Subcutaneous preadipocyte (primary cell): ENCODE measurements around a stretch of chr20.

DNA sequence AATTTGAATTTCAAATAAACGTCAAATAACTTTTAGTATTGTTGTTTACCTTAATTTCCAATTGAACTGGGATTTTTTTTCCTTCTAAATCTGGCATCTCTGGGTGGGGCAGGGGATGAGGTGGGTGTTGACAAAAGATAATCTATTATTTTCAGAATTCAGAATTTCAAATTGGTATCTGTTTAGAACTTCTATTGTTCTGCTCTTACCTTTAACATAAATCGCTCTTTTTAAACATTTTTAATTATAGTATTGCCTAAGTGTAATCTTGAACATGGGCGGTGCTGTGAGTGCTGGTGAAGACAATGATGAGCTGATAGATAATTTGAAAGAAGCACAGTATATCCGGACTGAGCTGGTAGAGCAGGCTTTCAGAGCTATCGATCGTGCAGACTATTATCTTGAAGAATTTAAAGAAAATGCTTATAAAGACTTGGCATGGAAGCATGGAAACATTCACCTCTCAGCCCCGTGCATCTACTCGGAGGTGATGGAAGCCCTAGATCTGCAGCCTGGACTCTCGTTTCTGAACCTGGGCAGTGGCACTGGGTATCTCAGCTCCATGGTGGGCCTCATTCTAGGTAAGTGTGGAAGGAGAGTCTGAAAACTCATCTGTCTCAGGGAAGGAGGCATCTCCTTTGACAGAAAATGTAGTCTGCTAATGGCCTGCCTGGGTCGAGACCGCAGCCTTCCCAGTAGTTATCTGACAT is 4.3 kb downstream of the PCMTD2 start:
- CAGE, long polyA plus RNA: no peak